Measurements from ENCODE around the genes TRIM9 and PTGDR.

DNA sequence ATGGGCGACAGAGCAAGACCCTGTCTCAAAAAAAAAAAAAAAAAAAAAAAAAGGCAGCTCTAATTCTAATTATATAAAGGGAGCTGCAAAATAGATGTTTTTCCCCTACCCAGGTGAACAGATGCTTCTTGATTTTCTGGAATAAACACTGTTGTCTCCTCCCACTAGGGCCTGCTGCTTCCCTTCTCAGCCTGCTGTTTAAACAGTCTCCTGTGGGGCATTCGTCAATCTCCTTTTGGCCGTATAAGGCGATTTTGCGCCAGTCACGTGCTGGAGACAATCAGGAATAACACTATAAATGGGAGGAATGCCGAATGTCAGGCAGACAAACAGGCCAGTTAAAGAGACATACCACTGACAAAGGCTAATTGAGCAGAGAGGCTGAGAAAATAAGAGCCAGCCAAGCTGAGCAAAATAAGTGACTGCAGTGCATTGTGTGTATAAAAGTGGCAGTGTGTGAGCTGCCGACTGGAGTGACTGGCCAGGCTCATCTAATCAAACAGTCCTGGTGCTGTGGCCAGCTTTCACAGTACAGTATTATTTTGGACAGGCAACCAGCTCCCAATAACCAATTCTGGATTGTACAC lies 23.2 kb downstream of the DMAC2L start:
- RAMPAGE, long total RNA = no peak
- RRBS = no CpG with 5 or more reads among the region's 8 CpGs

DNA sequence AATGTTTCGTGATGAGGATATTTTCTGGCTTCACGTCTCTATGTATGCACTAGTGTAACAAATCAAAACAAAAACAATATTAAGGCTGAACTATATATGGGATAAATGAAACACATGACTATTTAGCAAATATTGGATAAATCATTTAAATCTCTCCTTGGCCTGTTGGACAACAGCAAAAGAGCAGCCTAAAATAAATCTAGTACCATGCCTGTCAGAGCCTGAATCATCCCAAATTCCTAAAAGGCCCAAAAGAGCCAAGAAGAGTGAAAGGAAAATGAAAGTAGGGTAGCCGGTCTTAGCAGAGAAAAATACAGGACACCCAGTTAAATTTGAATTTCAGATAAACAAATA lies 30.0 kb downstream of the DMAC2L start:
- RAMPAGE, long total RNA = no peak
- RRBS = no CpG with 5 or more reads among the region's 3 CpGs

DNA sequence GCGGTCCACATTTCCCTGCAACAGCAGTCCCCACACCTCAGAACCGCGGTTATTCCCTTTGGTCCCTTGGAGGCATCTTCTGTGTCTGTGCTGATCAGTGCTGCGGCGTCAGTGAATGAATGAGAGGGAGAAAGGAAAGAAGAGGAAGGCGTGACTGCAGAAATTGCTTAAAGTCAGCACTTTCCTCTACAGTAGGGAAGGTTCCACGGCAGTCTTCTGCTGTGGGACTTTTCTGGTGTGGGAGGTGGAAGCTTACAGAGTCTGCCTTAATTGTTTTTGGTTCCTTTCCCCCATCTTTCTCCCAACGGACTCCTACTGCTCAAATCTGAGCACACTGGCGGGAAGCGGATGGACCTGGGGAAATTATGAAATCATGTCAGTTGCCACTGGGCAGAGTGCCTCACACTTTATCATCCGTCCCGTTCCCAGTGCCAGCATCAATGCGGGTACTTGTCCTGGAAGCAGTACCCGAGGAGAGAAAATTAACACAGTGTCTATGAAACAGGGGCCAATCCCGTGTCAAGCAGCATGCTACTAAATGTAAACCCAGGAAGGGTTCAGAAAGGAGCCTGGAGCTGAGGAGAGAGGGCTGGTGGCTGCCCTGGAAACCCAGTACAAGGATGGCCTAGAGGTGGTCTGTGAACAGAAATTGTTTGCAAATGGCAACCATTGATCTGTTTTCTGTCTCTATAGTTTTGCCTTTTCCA lies 654 bp upstream of the CDKL1 start:
- RAMPAGE, long total RNA = no peak
- RRBS = no CpG with 5 or more reads among the region's 15 CpGs

- RAMPAGE, long total RNA = no peak
- RRBS = no CpG with 5 or more reads among the region's 3 CpGs
Measured at GRCh38 chr14:50417948-50418362, 21.3 kb upstream of the CDKL1 start.

GRCh38 chr14:50871138-50871642 lies 663 bp upstream of the ABHD12B start:
- RAMPAGE, long total RNA = no peak
- RRBS = no CpG with 5 or more reads among the region's 6 CpGs

GRCh38 chr14:50943139-50944059 lies 884 bp downstream of the PYGL start:
- RAMPAGE, long total RNA = no peak
- RRBS = 0% methylated on average over 1 of the region's 35 CpGs

GRCh38 chr14:50961584-50962214 lies 17.4 kb upstream of the PYGL start:
- RAMPAGE, long total RNA = no peak
- RRBS = no CpG with 5 or more reads among the region's 3 CpGs

GRCh38 chr14:51095014-51095848 lies at the start of gene TRIM9:
TSS of gene TRIM9 (minus strand) at chr14:51095105.
- RAMPAGE, long total RNA = no peak
- RRBS = 2% methylated on average over 6 of the region's 74 CpGs

GRCh38 chr14:51360493-51361054 lies 120.5 kb downstream of the TMX1 start:
- RAMPAGE, long total RNA = no peak
- RRBS = no CpG with 5 or more reads among the region's 8 CpGs

DNA sequence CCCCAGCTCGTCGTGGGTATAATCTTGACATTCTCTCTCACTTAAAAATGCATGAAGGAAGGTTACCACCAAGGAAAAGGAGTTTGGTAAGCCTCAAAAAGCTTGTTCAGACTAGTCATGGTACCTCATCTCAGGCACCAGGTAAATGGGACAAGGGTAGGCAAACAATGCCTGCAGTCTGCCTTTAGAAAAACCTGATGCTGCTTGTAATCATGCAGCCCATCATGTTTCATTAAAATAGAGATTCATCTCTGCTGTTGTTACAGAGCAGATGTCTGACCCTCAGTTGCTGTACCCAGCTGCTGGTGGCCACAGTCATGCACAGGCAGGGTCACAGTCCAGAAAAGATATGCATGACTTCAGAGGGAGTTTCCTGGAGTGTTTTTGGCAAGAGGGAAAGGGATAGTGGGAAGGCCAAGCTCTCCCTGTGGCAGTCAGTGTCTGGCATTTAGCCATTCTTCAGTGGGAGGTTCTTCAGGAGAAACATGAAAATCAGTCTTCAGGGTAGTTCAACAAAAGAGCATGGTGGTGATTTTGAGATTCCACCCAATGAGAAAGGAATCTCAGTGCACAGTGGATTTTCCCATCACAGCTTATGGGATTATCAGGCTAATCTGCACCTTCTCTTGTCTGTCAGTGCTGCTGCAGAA lies 202.8 kb upstream of the FRMD6 start:
- RAMPAGE, long total RNA = no peak
- RRBS = no CpG with 5 or more reads among the region's 2 CpGs

DNA sequence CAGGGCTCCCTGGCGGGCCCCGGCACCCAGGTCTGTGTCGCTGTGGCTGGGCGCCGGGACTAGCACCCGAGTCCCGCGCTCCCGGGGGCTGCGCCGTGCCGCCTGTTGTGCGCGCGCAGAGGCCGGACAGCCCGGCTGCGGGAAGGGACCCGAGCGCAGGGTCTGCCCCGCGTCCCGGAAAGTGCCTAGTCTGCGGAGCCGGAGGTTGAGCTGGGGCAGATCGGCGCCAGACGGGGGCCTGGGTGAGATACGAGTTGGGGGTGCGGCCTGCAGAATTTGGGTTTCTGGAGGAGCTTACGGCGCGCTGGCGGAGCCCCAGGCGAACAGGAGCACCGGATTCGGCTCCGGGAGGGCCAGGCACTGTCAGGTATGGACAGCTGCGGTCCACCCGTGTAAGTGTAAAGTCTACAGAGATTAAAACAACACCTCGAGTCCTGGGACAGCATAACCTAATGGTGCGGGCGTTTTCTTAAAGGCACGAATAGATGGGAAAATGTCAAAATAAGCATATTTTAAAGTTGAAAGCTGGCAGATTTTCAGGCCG lies 786 bp downstream of the FRMD6 start:
- RAMPAGE, long total RNA = no peak
- RRBS = 2% methylated on average over 15 of the region's 45 CpGs

DNA sequence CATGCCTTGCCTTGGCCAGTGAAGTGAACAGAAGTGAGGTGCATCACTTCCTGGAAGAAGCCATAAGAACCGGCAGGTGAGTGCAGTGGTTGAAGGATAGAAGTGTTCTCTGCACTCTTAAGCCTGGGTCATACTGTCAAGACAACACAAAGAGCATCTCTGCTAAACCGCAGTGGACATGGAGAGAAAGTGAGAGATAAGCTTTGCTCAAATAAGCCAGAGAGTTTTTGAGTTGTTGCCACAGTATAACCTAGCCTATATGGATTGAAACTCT lies 11.5 kb downstream of the GNG2 start:
- RAMPAGE, long total RNA = no peak
- RRBS = no CpG with 5 or more reads among the region's 2 CpGs

GRCh38 chr14:51884154-51884520 lies 23.7 kb downstream of the GNG2 start:
- RAMPAGE, long total RNA = no peak
- RRBS = no CpG with 5 or more reads among the region's 2 CpGs

DNA sequence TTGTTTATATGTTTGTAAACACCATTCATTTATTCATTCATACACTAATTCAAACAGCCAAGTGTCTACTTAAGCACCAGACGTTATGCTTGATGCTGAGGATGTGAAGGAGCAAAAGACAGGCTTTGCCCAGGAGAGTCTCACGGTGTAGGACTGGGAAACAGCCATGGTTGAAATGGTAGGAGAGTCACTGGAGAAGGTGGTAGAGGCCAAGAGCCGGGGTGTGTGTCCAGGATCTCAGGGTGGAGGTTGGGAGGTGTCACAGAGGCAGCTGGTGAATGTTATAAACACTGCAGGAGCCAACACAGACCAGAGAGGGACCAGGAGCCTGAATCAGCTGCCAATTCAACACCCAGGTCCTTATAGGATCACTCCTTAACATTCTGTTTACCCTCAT lies 7.5 kb downstream of the NID2 start:
- RAMPAGE, long total RNA = no peak
- RRBS = no CpG with 5 or more reads among the region's 3 CpGs

GRCh38 chr14:52080329-52081142 lies 11.7 kb upstream of the NID2 start:
- RAMPAGE, long total RNA = no peak
- RRBS = no CpG with 5 or more reads among the region's 4 CpGs

- RAMPAGE, long total RNA = no peak
- RRBS = no CpG with 5 or more reads among the region's 63 CpGs
Measured at GRCh38 chr14:52267215-52268133, at the start of gene PTGDR. TSS of gene PTGDR (plus strand) at chr14:52267698.

- RAMPAGE, long total RNA = no peak
- RRBS = no CpG with 5 or more reads among the region's 4 CpGs
Measured at GRCh38 chr14:52312769-52313272, 1.3 kb upstream of the PTGER2 start.

- RAMPAGE, long total RNA = no peak
- RRBS = no CpG with 5 or more reads among the region's 4 CpGs
Measured at GRCh38 chr14:52659603-52660349, 35.6 kb downstream of the ERO1A start.

- RAMPAGE, long total RNA = no peak
- RRBS = no CpG with 5 or more reads among the region's 3 CpGs
Measured at GRCh38 chr14:52771336-52771948, 20.0 kb downstream of the GNPNAT1 start.

DNA sequence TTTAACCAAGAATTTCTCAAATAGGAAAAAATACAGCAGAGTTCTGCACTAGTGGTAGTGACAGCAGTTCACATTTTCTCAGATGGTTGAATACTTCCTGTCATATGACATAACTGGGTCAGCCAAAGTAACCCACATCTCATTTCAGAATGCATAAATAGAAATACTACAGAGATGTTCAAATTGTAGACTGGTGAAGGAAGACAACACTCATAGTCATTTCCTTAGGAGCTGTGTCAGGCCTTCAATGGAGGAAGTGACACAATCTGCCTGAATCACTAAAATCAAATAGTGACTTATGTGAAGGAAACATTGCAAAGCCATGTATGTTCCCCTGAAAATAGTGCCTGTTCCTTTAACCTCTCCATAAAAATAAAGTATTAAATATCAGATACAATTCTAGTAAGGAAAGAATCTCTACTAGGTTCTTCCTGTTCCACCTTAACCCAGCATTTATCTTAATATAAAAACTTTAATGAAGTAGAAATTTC lies 32.3 kb downstream of the FERMT2 start:
- RAMPAGE, long total RNA = no peak